Caco-2 (cell line): ENCODE results near the genes PABPC4L and NAA15.

DNA sequence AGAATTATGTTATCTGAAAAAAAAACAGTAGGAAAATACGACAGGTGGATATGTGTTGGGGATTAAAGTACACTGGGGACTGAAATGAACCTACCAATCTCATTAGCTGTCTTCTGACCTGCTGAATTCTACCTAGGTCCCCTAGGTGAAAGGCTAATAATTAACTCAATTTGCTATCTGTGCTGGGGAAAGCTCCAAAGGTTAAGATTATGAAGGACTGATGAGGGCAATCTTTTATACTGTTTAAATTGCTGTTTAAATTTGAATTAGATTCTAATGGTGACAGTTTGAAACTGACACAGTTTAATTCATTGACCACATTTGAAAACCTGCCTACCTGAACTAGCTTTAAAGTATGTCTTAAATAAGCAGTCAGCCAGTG is 977.2 kb downstream of the C4orf33 start:
- PRO-cap = no peak
- RRBS = no CpG with 5 or more reads among the region's 1 CpG

- PRO-cap = no peak
- RRBS = no CpG with 5 or more reads among the region's 3 CpGs
Measured at GRCh38 chr4:130225082-130225509, 1129.1 kb downstream of the C4orf33 start.

- PRO-cap = no peak
- RRBS = 62% methylated on average over 4 of the region's 23 CpGs
Measured at GRCh38 chr4:133152477-133153114, 3.5 kb downstream of the PCDH10 start.

- PRO-cap = no peak
- RRBS = no CpG with 5 or more reads among the region's 4 CpGs
Measured at GRCh38 chr4:133154804-133155263, 5.7 kb downstream of the PCDH10 start.

DNA sequence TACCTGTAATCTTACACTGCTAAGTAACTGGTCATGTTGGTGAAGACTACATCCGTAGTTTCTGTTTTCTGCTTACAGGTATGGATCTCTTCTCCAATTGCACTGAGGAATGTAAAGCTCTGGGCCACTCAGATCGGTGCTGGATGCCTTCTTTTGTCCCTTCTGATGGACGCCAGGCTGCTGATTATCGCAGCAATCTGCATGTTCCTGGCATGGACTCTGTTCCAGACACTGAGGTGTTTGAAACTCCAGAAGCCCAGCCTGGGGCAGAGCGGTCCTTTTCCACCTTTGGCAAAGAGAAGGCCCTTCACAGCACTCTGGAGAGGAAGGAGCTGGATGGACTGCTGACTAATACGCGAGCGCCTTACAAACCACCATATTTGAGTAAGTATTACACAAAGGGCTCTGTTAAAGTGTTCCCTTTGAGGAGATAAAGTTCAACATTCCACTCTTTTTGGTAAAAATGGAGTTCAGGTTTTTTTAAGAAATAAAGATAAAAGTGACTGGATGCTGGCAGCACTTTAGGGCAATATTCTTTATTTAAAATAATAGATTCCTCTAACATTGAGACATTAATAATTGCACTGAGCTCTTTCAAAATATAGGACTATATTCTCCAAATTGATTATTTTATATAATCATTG is 13.9 kb downstream of the PCDH10 start:
- PRO-cap = no peak
- RRBS = no CpG with 5 or more reads among the region's 8 CpGs

DNA sequence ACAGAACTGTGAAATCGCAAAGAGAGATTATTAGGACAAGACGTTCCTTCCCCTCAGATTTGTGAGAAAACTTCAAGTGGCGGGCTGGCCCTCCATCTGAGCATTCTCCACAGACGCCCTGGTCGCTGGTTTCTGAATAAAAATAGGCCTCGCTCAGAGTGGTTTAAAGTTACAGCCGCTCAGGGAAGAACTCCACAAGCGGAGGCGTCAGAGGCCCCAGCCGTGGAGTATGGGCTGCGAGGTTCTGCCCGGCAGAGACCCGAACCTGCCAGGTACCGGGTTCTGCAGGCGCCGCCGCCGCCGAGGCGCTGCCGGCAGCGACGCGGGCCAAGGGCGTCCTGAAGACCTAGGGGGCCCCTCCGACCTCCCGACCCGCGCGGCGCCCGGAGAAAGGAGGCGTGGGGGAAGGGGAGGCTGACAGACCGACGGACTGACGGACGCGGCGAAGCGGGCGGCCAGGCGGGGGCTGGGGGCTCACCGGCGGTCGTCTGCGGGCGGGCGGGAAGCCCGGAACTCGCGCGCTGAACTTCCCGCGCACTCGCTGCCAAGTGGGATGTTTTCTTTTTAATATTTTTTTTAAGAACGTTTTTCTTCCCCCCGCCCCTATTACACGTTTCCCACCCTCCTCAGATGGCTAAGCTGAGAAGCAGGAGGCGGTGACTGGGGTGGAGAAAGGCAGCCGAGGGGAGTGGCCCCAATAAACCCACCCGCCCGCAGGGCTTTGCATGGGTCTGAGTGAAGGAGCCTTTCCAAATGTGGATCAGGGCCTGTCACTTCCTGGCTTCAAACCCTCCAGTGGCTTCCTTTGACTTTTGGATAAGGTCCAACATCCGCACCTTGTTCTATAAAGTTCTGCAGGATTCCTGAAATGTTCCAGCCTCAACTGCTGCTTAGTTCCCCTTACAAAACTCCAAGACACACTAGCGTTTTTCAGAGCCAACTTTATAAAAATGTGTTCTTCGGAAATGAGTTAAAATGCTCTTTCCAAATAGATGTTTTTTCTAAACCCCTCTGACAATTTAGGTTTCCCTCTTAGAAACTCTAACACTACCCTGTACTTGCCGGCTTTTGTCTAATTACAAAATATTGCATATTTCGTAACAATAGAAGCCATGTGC is at the start of gene PABPC4L:
PABPC4L (minus strand) TSS at position 550 of the 1,118 bp plus-strand sequence.
- PRO-cap = no peak
- RRBS = 96% methylated on average over 24 of the region's 67 CpGs

DNA sequence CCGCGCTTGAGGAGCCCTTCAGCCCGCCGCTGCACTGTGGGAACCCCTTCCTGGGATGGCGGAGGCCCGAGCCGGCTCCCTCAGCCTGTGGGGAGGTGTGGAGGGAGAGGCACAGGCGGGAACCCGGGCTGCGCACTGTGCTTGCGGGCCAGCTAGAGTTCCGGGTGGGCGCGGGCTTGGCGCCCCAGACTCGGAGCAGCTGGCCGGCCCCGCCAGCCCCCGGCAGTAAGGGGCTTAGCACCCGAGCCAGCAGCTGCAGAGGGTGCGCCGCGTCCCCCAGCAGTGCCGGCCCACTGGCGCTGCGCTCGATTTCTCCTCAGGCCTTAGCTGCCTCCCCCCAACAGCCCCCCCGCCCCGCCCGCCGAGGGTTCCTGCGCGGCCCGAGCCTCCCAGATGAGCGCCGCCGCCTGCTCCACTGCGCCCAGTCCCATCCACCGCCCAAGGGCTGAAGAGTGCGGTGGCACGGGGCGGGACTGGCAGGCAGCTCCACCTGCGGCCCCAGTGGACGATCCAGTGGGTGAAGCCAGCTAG is 1137.0 kb downstream of the PCDH18 start:
- PRO-cap = no peak
- RRBS = no CpG with 5 or more reads among the region's 44 CpGs

- PRO-cap = no peak
- RRBS = no CpG with 5 or more reads among the region's 3 CpGs
Measured at GRCh38 chr4:137532869-137533238, 560 bp upstream of the PCDH18 start.

DNA sequence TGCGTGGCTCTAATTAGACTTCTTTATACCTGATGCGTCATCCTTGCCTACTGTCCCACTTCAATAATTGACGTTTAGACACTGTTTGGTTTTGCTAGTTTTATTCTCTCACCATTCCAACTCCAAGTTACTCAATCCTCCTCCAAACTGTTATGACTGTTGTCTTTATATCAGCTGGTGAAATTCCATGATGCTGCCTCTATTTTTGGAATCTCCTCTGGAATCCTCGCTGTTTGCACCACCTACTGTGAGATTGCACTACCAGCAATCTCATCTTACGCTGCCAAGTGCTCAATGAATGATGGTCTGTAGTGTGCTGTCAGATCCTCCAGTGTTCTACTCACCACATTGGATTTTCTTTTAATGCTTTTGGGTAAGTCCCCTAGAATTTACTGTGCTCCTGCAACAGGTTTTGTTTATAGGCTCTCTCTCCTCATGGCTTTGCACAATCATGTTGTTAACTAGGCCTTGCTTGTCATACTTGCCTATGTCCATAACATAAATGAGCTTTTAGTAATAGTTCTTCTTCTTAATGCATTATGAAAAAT is 13.2 kb upstream of the PCDH18 start:
- PRO-cap = no peak
- RRBS = no CpG with 5 or more reads among the region's 5 CpGs

DNA sequence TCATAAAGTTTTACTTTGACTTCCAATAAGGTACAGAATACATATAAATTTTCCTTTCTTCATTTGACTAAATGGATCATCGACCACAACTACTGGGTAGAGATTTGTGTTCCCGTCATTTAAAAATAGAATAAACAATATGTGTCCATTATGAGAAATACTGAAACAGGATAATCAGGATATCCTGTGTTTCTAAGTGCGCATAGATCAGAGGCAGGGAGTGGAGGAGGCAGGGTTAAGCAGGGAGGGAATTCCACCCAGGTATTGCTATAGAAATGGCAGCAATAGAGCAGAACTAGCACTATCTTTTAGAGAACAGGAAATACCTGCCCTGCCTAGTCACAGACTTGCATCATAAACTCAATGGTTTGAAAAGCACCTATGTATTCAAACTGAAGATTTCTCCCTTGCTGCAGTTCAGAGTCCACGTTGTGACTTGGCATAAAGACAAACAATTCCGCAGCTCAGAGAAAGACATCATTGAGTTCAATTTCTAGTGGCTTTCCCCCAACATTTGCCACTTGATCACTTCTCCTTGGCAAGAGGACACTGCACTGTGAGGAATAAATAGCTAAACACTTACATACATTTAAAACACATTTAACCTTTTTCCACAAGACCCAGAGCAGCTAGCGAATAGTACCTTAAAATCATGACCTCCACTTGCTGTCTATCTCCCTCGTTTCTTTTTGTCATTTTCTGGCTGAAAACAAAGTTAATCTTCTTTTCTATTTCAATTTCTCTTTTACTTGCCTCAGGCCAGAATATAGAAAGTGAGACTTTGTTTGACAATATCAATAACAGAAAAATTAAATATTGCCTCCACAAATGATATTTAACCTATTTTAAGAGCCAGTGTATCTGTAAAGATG is 42.5 kb downstream of the SLC7A11 start:
- PRO-cap = bidirectional peak, plus-strand start at position 420 of the sequence, minus-strand start at position 277 of the sequence
- RRBS = no CpG with 5 or more reads among the region's 7 CpGs

GRCh38 chr4:138911801-138912314 is 103.7 kb upstream of the NOCT start:
- PRO-cap = no peak
- RRBS = no CpG with 5 or more reads among the region's 5 CpGs

DNA sequence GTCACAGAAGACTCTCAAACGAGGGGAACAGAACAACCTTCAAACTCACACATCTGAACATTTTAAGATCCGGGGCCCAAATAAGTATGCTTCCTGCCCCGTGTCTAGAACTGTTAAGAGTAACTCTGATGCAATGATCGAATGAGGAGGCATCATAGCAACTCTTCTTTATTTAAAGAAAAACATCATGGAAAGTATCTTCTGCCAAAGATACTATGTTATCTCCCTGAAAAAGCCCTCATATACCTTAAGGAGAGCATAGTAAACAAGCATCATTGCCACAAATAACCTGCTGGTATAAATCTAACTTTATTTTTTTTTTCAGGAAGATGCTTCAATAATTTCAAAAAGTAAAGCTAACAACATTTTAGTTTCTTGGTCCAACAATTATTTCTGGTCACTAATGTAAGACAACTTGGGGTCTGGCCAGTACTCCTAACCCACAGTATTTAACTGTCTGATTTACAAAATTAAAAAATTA is 68.2 kb downstream of the ELF2 start:
- PRO-cap = no peak
- RRBS = no CpG with 5 or more reads among the region's 4 CpGs

DNA sequence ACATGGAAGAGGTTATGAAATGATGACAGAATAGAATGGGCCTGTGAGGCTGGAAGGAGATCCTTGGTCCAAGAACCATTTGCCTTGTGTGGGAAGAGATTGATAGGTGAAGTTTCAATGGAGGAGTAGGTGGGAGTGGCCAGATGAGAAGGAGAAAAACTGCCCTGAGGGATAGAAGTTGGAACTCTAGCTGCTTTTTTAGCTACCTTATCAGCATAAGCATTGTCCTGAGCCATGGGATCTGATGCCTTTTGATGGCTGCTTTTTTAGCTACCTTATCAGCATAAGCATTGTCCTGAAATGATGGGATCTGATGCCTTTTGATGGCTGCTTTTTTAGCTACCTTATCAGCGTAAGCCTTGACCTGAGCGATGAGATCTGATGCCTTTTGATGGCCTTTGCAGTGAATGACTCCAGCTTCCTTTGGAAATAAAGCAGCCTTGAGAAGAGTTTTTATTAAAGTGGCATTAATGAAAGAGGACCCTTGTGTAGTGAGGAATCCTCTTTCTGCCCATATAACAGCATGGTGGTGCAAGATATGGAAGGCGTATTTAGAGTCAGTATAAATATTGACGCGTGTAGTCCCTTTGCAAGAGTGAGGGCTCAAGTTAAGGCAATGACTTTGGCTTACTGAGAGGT is 17.5 kb downstream of the ELF2 start:
- PRO-cap = no peak
- RRBS = no CpG with 5 or more reads among the region's 5 CpGs

- PRO-cap = no peak
- RRBS = no CpG with 5 or more reads among the region's 5 CpGs
Measured at GRCh38 chr4:139175491-139175927, 1.5 kb downstream of the ELF2 start.

DNA sequence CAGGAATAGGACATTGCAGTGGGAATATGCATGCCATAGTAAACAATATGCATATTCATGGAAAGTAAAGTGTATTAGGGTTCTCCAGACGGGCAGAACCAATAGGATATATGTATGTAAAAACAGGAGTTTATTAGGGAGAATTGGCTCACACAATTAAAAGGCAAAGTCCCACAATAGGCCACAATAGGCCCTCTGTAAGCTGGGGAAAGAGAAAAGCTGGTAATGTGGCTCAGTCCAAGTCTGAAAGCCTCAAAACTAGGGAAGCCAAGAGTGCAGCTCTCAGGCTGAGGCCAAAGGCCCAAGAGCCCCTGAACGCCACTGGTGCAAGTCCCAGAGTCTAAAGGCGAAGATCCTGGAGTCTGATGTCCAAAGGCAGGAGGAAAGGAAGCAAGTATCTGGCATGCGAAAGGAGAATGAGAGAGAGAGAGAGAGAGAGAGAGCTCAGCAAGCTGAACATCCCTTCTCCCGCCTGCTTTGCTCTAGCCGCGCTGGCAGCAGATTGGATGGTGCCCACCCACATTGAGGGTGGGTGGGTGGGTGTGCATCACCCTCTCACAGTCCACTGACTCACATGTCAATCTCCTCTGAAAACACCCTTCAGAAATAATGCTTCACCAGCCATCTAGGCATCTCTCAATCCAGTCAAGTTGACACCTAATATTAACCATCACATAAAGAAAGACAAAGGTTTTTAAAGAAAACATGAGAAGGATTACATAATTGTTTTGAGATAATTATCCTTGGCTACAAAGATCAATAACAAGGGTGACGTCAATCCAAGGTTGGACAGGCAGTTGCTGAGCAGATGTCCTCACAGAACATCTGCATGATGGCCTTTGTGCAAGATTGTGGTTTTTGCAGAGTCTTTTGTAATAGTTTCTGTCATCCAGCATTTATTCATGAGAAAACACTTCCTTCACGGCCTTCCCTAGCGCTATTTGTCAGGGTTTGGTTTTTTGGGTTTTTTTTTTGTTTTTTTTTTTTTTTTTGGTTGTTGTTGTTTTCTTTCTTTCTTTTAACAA is 31.0 kb upstream of the ELF2 start:
- PRO-cap = no peak
- RRBS = no CpG with 5 or more reads among the region's 10 CpGs

GRCh38 chr4:139294723-139296189 is 6.0 kb upstream of the NAA15 start:
- PRO-cap = unidirectional peak, plus-strand start at chr4:139295093; bidirectional peak, plus-strand start at chr4:139295391, minus-strand start at chr4:139295372; bidirectional peak, plus-strand start at chr4:139295563, minus-strand start at chr4:139295610; bidirectional peak, plus-strand start at chr4:139295888, minus-strand start at chr4:139295824
- RRBS = 2% methylated on average over 17 of the region's 66 CpGs

DNA sequence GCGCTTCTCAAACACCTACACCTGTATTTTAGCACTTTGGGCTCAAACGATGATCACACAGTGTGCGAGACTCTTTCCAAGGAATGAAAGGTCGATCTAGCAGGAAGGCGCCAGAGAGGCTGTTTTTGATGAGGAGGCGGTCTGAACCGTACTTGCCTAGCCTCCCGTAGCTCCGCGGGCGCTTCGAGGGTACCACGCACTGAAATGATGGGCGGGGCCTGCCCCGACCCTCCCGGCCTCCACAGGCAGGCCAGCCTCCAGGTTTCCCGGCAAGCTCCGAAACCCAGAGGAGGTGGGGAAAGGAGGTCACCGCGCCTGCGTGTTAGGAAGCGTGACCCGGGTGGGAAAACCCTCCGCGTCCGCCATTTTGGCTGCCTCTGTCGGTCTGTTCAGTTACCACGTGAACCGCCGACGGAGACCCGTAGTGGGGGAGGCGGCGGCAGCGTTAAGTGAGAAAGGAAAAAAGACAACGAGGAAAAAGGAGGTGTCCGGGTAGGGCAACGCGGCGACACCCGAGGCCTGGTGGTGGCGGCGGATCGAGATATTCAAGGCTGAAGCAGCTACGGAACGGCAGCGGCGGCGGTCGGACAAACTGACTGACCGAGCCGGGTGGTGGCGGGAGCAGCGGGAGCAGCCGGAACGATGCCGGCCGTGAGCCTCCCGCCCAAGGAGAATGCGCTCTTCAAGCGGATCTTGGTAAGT is at the start of gene NAA15:
NAA15 (plus strand) TSS at position 370 of the 702 bp plus-strand sequence.
- PRO-cap = bidirectional peak, plus-strand start at position 366 of the sequence, minus-strand start at position 190 of the sequence; bidirectional peak, plus-strand start at position 590 of the sequence, minus-strand start at position 594 of the sequence
- RRBS = 3% methylated on average over 23 of the region's 61 CpGs

GRCh38 chr4:139360399-139360897 is 58.2 kb upstream of the NDUFC1 start:
- PRO-cap = no peak
- RRBS = no CpG with 5 or more reads among the region's 2 CpGs

DNA sequence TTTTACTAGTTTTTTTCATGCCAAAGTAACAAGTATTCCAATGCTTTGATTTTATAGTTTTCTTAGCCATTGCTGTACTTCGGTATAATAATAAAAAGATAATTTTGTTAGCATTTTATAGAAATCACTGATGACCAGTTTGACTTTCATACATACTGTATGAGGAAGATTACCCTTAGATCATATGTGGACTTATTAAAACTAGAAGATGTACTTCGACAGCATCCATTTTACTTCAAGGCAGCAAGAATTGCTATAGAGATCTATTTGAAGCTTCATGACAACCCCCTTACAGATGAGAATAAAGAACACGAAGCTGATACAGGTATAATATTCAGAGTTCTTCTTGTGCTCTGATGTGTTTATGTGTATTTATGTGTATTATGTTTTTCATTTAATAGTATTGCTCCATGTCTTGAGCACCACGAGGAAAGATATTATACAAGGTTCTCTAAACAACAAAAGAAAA is 59.4 kb upstream of the NDUFC1 start:
- PRO-cap = no peak
- RRBS = no CpG with 5 or more reads among the region's 4 CpGs

DNA sequence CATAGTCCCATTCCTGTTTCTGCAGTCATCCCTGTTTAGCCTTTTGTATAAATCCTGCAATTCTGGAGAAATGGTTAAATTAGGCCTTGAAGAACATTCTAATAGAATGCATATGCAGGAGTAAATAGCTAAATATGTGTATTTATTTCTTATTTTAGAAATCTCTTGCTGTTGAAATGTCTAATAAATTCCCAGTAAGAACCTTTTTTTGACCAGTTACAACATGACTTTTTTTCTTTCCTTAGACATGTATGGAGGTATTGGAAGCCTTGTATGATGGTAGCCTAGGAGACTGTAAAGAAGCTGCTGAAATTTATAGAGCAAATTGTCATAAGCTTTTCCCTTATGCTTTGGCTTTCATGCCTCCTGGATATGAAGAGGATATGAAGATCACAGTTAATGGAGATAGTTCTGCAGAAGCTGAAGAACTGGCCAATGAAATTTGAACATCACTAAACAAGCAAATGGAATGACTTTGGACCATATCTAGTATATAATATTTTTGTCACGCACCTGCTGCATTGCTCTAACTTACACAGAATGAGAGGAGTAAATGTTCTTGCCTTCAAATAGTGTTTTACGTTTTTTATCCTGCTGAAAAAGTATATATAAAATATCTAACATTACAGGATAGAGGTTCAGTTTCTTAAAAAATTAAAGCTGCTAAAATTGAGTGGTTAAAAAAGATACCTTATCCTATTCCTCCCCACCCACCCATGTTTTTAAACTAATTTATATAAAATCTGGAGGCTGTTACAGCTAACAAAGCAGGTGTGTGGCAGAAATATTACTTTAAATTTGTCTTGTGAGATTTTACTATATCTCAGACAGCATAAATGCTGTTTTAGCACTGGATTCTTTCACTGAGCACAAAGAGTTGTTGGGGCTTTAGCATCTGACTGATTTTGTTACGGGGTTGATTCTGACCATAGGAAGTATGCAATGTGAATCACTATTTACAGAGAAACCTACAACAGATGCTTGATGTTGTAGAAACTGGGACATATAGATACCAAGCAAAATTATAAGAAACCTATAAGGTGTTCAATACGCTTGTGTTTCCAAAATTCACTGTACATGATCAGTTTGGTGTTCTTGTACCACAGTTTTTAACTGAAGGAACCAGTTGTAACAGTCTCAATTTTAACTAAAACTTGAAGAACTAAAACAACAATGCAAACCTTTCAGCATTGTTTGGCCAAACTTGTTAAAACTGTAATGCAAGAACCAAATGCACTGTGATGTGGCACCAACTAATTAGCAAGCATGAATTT is 65.8 kb upstream of the RAB33B start:
- PRO-cap = no peak
- RRBS = no CpG with 5 or more reads among the region's 4 CpGs